Transverse colon (tissue), 4 donors: Measurements from ENCODE around the gene TMEM220.

DNA sequence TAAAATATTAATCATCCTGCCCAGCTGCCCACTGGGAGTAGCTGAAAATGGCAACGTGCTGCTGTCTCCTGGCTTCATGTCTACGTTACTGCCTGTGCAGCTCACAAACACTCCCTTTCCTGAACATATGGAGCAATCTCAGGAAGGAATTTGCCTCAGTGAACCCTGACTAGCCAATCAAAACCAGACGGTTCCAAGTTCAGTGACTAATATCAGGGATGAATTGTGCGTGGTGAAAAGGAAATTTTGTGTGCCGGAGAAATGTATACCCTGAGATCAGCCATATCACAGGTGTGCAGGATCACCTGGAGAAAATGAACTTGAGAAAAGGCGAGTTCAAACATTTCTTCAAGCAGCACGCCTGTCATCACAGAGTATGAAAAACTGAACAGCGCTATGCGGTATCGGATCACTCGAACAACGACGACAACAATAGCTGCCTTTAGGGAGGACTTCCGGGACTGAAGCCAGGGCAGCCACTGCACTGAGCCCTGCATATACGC lies 110.3 kb downstream of the STX8 start:
- PRO-cap = no peak
- RAMPAGE, long total RNA, 4 experiments = no peak in any of the 4 experiments

DNA sequence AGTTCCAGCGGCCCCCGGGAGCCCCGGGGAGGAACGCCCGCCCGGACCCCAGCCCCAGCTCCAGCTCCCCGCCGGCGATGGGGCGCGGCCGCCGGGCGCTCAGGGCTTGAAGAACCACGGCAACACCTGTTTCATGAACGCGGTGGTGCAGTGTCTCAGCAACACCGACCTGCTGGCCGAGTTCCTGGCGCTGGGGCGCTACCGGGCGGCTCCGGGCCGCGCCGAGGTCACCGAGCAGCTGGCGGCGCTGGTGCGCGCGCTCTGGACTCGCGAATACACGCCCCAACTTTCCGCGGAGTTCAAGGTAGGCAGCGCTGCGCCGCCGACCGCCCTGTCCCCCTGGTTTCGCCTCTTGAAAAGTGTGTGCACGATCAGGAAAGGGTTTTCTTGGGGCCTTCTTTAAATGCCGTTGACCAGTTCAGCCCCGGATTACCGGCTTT lies 536 bp downstream of the USP43 start:
- PRO-cap = bidirectional peak, plus-strand start at position 134 of the sequence, minus-strand start at position 174 of the sequence; bidirectional peak, plus-strand start at position 293 of the sequence, minus-strand start at position 240 of the sequence
- RAMPAGE, long total RNA, 4 experiments = start-site peak on the plus strand in 1 of 4 experiments, centred at position 183 of the sequence, 8 reads per replicate

DNA sequence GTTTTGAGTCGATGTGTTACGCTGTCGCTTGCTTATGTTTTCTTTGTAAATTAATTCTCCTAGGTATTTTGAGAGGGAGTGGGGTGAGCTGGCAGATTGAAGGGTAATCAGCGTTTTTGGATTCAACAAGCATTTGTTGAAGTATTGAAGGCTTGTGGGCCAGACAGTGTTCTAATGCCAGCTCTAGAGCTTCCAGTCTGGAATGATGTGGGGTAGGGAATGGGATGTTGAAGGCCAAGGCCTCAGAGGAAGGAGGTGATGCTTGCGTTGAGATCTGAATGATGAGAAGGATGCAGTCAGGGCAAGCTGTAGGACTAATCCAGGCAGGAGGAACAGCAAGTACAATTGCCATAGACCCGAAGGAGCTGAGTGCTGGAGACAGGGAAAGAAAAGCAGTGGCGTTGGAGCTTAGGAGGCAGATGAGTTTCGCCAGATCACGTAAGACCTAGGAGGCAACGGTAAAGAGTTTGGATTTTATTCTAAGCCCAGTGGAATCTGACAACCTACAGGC lies 1.0 kb downstream of the USP43 start:
- PRO-cap = unidirectional peak, minus-strand start at position 204 of the sequence
- RAMPAGE, long total RNA, 4 experiments = no peak in any of the 4 experiments

- PRO-cap = unidirectional peak, minus-strand start at chr17:9726295
- RAMPAGE, long total RNA, 4 experiments = no peak in any of the 4 experiments
Observed at GRCh38 chr17:9726095-9726669, 65.2 kb downstream of the DHRS7C start.

GRCh38 chr17:9836135-9836629 lies 10.5 kb downstream of the GLP2R start:
- PRO-cap = no peak
- RAMPAGE, long total RNA, 4 experiments = no peak in any of the 4 experiments

DNA sequence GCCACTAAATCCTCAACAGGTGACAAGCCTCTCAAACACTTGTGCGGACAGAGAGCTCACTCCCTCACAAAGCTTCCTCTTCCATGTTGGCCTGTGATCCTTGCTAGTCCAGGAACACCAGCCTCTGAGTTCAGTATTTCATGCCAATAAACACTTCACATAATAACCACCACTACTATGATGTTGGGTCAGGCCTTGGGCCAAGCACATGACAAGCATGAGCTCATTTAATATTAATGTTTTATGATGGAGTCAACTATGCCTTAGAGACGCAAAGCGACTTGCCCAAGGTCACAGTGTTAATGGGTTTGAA lies 129.1 kb downstream of the GAS7 start:
- PRO-cap = no peak
- RAMPAGE, long total RNA, 4 experiments = no peak in any of the 4 experiments

GRCh38 chr17:10125771-10126017 lies 72.7 kb downstream of the GAS7 start:
- PRO-cap = no peak
- RAMPAGE, long total RNA, 4 experiments = no peak in any of the 4 experiments

DNA sequence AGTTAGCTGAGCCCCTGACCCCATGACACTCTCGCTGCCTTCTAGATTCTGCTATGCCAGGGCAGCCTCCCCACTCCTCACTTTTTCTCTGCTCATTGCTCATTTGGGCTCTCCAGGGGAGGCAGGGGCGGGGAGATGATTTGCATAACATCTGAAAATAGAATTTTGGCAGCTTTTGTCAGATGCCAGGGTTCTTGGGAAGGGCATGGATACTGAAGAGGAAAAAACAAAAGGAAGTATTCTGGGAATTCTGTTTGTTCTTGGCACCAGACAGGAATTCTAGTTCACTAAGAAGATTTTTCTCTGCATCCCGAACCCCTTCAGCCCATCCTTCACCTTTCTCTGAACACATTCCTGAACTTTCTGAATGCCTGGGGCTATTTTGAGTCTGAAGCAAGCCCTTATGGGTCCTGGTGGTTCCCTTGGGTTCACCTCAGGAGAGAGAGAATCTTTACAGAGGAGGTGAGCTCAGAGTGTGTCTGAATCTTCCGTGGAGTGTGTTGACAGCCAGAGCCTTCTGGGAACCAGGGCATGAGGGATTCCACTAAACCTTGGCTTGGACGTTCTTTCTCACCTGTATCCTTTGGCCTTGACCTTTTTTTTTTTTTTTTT lies 78.2 kb upstream of the GAS7 start:
- PRO-cap = no peak
- RAMPAGE, long total RNA, 4 experiments = no peak in any of the 4 experiments

DNA sequence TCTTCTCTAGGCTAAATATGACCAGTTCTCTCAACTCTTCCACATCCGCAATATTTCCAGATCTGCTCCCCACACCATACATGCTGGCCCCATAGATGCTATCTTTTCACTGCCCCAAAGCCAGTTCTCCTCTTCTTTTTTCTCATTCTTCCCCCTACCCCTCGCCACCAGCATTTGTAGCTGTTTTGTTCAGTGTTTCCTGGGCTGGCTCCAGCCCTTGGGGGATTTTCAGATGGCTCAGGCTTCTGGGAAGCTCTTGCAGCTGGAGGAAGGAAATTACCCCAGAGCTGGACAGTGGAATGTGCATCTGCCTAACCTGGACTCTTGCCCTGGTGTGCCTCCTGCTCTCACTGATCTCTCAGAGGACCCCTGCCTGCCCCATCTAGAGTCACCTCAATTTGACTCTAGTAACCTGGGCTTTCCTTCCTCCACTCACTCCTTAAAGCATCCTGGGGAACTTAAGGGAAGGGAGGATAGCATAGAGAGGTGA lies 82.8 kb downstream of the MYH13 start:
- PRO-cap = no peak
- RAMPAGE, long total RNA, 4 experiments = no peak in any of the 4 experiments

GRCh38 chr17:10622909-10623476 lies 34.1 kb downstream of the MYH3 start:
- PRO-cap = no peak
- RAMPAGE, long total RNA, 4 experiments = no peak in any of the 4 experiments

DNA sequence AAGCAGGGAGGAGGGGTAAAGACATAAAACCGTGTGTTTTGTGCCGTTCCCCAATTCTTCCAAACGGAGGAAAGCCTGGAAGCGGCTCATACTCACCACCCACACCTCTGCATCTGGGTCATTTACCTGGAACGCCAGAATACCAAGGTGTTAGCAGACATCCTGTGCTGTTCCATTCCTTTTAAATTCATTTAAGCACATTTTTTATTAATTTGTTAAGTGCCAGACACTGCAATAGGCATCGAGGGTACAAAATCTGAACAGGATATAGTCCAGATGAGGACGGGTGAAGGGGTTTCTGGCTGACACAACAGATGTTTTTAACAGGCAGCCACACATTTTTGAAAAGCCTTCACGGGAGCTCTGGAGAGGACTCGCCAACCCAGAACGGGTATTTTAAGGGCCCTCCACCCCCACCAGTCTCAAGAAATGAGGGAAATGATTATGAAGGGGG lies 861 bp downstream of the TMEM220 start:
- PRO-cap = no peak
- RAMPAGE, long total RNA, 4 experiments = no peak in any of the 4 experiments

GRCh38 chr17:10729389-10730188 lies at the start of gene TMEM220:
Gene TMEM220 (minus strand): TSS chr17:10730023.
- PRO-cap = bidirectional peak, plus-strand start at chr17:10729787, minus-strand start at chr17:10729694; bidirectional peak, plus-strand start at chr17:10730128, minus-strand start at chr17:10730110
- RAMPAGE, long total RNA, 4 experiments = start-site peak on the plus strand in 2 of 4 experiments, at chr17:10729777-10729801 at its widest, 29 to 88 reads per replicate; start-site peak on the minus strand in 2 of 4 experiments, at chr17:10729988-10730026 at its widest, 18 to 20 reads per replicate

GRCh38 chr17:10804480-10804922 lies 602 bp upstream of the TMEM238L start:
- PRO-cap = unidirectional peak, minus-strand start at chr17:10804691; unidirectional peak, minus-strand start at chr17:10804733; unidirectional peak, minus-strand start at chr17:10804767
- RAMPAGE, long total RNA, 4 experiments = no peak in any of the 4 experiments

DNA sequence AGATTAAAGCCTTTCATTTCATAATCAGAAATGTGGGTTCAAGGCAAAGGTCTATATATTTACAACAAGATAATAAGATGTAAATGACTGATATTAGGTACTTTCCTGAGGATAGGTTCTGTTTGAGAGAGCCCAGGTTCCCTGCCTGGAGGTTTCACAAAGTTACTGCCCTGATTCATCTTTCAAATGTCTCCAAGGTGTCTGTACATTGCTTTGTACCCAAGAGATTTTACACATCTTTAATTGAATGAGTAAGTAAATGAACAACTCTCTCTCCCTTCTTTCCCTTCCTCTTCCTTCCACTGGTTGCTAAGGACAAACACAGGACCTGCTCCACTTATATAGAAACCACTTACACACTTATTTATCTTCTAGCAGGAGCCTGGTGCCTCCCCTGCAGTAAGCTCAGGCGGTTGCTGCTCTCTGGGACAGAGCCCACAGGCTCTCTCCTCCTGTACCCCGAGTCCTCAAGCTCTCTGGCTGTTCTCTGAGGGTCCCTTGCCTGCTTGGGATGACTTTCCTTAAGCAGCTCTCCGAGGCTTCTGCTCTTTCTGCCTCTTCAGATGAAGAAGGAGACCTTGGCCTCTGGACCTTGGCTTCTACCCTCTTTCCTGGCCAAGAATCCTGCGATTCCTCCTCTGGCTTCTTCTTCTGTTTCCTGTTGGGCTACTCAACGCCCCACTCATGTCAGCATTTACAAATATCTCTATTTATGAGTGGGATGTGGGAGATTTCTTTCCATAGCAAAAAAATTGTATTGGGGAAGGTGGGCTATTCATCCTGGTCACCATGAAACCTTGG lies 9.9 kb downstream of the PIRT start:
- PRO-cap = no peak
- RAMPAGE, long total RNA, 4 experiments = no peak in any of the 4 experiments

- PRO-cap = no peak
- RAMPAGE, long total RNA, 4 experiments = no peak in any of the 4 experiments
Observed at GRCh38 chr17:11240010-11240881, 767 bp upstream of the SHISA6 start.

- PRO-cap = no peak
- RAMPAGE, long total RNA, 4 experiments = no peak in any of the 4 experiments
Observed at GRCh38 chr17:12074636-12075227, 54.1 kb downstream of the MAP2K4 start.

DNA sequence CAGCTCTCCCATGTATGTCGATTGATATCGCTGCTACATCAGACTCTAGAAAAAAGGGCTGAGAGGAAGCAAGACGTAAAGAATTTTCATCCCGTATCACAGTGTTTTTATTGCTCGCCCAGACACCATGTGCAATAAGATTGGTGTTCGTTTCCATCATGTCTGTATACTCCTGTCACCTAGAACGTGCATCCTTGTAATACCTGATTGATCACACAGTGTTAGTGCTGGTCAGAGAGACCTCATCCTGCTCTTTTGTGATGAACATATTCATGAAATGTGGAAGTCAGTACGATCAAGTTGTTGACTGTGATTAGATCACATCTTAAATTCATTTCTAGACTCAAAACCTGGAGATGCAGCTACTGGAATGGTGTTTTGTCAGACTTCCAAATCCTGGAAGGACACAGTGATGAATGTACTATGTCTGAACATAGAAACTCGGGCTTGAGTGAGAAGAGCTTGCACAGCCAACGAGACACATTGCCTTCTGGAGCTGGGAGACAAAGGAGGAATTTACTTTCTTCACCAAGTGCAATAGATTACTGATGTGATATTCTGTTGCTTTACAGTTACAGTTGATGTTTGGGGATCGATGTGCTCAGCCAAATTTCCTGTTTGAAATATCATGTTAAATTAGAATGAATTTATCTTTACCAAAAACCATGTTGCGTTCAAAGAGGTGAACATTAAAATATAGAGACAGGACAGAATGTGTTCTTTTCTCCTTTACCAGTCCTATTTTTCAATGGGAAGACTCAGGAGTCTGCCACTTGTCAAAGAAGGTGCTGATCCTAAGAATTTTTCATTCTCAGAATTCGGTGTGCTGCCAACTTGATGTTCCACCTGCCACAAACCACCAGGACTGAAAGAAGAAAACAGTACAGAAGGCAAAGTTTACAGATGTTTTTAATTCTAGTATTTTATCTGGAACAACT lies 120.8 kb downstream of the MAP2K4 start:
- PRO-cap = no peak
- RAMPAGE, long total RNA, 4 experiments = start-site peak on the plus strand in 1 of 4 experiments, centred at position 643 of the sequence, 9 reads per replicate

GRCh38 chr17:12622994-12623642 lies 42.6 kb upstream of the MYOCD start:
- PRO-cap = no peak
- RAMPAGE, long total RNA, 4 experiments = no peak in any of the 4 experiments

DNA sequence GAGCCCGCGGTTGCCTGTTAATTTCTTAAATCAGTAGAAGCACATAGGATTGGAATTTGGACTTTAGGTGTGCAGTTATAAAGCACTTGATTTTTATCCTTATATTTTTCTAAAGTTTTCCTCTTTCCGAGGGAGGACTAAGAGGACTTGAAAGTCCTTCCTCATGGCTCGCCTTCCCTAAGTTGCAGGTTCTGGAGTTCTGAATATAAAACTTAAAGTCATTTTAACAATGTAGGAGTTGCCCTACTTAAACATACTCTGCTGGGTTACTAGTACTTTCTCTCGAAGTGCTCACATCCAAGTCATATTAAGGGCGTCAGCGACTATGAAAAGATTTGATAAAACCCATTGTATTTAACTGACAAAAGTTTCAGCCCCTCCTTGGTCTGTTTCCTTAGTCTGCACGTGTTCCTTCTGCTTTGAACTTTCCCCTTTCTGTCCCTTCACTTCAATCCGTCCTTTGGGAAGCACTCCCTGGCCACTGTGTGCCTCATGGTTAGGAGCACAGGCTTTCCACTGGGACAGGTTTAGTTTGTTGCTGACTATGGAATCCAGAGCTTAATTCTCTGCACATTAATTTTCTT lies 3.3 kb downstream of the ARHGAP44 start:
- PRO-cap = unidirectional peak, minus-strand start at position 179 of the sequence
- RAMPAGE, long total RNA, 4 experiments = no peak in any of the 4 experiments

DNA sequence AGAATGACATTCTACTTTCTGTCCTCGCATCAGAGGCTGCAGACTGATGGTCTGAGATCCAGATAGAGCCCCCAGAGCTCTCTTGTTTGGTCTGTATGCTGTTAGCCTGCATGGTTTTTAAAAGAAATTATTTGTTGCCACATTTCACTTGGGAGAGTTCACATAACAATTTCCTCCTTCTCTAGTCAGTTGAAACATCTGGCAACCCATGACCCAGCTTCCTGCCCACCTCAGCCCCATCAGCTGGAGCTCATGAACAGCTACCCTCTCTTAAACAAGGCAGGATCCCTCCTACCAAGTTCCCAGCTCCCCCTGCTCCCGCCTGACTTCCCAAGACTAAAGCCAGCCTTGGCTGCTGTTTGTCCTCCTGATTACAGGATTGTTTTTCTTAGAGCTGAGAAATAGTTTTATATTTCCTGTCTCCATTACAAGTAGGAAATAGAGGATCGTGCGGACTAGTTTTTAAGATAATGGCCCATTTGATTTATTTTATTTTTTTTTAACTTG lies 90.3 kb downstream of the ELAC2 start:
- PRO-cap = no peak
- RAMPAGE, long total RNA, 4 experiments = no peak in any of the 4 experiments